ENCODE results near the genes RSC1A1 and FBLIM1.

DNA sequence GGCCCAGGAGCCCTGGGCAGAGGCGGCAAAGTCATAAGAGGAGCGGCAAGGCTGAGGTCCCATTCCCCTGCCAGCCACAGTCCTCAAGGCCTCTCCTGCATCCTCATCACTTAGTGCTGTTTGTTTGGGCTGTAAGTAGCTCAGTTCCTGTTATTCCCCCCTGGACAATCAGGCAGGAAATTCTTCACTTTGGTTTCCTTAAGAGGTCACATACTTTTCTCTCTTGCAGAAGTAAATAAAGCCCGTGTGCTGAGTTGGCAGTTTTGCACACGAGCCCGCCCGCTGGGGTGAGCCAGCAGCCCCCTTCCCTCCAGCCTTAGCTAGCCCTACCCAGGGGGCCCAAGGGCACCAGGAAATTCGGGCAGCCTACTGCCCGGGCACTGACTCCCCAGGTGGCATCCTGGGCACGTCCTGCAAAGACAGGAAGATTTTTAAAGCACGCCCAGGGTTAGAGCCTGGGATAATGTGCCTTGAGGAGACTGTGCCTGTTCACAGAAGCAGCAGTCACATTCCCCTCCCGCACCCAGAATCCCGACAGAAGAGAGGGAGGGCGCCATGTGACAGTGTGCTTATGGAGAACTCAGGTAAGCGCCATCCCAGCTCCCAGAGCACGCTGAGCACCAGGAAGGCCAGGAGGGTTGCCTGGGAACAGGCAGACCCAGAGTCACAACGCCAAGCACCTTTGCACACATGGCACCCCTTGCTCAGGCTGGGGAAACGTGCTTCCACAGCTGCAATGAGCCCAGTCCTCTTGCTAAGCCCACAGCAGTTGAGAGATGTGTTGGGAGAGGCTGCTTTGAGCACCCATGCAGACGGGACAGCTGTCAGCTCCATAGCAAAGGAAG lies 144.5 kb upstream of the TMEM51 start:
- PRO-cap, 3 experiments: no peak in any of the 3 experiments
- RAMPAGE, long total RNA, 4 experiments: no peak in any of the 4 experiments
- RRBS: no CpG with 5 or more reads among the region's 18 CpGs

- PRO-cap, 3 experiments: no peak in any of the 3 experiments
- RAMPAGE, long total RNA, 4 experiments: no peak in any of the 4 experiments
- RRBS: 62% methylated on average over 2 of the region's 4 CpGs
Measured at GRCh38 chr1:15236268-15236639, 10.8 kb upstream of the FHAD1 start.

- PRO-cap, 3 experiments: peak in 3 of 3 experiments; most common plus-strand start chr1:15261468 (in 2); most common minus-strand start chr1:15261323 (in 1)
- RAMPAGE, long total RNA, 4 experiments: no peak in any of the 4 experiments
- RRBS: no CpG with 5 or more reads among the region's 20 CpGs
Measured at GRCh38 chr1:15261229-15262026, 14.4 kb downstream of the FHAD1 start.

- PRO-cap, 3 experiments: peak in 2 of 3 experiments; most common plus-strand start chr1:15323324 (in 2); most common minus-strand start chr1:15323273 (in 2)
- RAMPAGE, long total RNA, 4 experiments: start-site peak on the plus strand in 1 of 4 experiments, at chr1:15323222-15323365 at its widest, 6 reads per replicate
- RRBS: no CpG with 5 or more reads among the region's 16 CpGs
Measured at GRCh38 chr1:15322940-15323553, 76.0 kb downstream of the FHAD1 start.

- PRO-cap, 3 experiments: no peak in any of the 3 experiments
- RAMPAGE, long total RNA, 4 experiments: no peak in any of the 4 experiments
- RRBS: no CpG with 5 or more reads among the region's 12 CpGs
Measured at GRCh38 chr1:15324310-15324783, 77.3 kb downstream of the FHAD1 start.

GRCh38 chr1:15352422-15353008 lies 57.2 kb upstream of the EFHD2 start:
- PRO-cap, 3 experiments: no peak in any of the 3 experiments
- RAMPAGE, long total RNA, 4 experiments: start-site peak on the plus strand in 1 of 4 experiments, at chr1:15352663-15352862 at its widest, 5 reads per replicate
- RRBS: no CpG with 5 or more reads among the region's 10 CpGs

- PRO-cap, 3 experiments: peak in 2 of 3 experiments; most common plus-strand start chr1:15412305 (in 1); most common minus-strand start chr1:15412268 (in 1)
- RAMPAGE, long total RNA, 4 experiments: no peak in any of the 4 experiments
- RRBS: no CpG with 5 or more reads among the region's 28 CpGs
Measured at GRCh38 chr1:15412149-15413133, 2.8 kb downstream of the EFHD2 start.

GRCh38 chr1:15603002-15604210 lies 13.9 kb upstream of the DDI2 start:
- PRO-cap, 3 experiments: peak in 3 of 3 experiments; most common plus-strand start chr1:15603345 (in 2); most common minus-strand start chr1:15603279 (in 1)
- RAMPAGE, long total RNA, 4 experiments: start-site peak on the plus strand in 1 of 4 experiments, at chr1:15603719-15603726 at its widest, 7 reads per replicate
- RRBS: 4% methylated on average over 10 of the region's 67 CpGs

DNA sequence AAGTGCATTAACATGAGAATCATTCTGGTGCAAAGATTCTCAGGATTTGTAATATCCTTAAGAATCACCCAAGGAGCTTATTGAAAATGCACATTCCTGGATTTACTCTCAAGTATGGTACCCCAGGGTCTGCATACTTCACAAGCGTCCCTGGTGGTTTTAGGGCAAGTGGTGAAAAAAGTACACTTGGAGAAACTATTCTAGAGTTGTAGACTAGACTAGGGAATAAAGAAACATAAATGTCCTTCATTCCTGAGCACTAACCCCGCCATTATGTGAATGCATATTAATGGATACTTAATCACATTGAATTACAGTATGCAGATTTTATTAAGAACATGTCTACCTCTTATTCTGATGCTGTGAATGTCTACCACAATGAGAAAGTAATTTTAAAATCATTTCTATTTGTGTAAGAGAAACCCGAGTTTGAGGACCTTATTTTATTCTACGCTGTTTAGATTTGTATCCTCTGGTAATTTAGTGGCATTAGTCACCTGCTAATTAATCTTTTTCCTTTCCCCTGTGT lies at the start of gene RSC1A1:
Gene RSC1A1, plus strand, starts transcription at position 415 of the 529 bp plus-strand sequence.
- PRO-cap, 3 experiments: no peak in any of the 3 experiments
- RAMPAGE, long total RNA, 4 experiments: no peak in any of the 4 experiments
- RRBS: no CpG with 5 or more reads among the region's 4 CpGs

- PRO-cap, 3 experiments: no peak in any of the 3 experiments
- RAMPAGE, long total RNA, 4 experiments: no peak in any of the 4 experiments
- RRBS: no CpG with 5 or more reads among the region's 9 CpGs
Measured at GRCh38 chr1:15667589-15668702, 8.4 kb downstream of the RSC1A1 start.

DNA sequence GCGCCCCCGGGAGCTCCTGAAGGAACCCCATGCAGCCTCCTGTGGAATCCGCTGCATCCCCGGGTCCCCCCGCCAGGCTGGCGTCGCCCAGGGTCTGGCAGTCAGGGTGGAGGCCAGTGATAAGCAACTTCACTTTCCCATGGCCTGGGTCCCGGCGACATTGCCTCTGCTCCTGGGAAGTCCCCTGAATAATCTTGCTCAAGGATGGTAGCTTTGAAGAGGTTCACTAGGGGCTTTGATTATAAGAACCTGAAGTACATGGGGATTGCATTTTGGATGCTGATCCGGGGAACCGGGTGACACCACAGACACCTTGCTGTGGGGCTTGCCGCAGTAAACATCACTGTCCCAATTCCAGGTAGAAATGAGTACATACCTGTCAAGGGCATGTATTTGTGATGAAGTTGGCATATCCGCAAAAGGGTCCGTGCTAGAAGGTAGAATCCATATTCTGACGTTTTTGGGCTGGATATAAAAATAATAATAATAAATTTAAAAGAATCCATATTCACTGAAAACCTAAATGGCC lies 866 bp downstream of the PLEKHM2 start:
- PRO-cap, 3 experiments: peak in 3 of 3 experiments; most common plus-strand start position 132 of the sequence (in 3); most common minus-strand start position 96 of the sequence (in 1)
- RAMPAGE, long total RNA, 4 experiments: no peak in any of the 4 experiments
- RRBS: 1% methylated on average over 7 of the region's 15 CpGs

GRCh38 chr1:15685451-15685676 lies 1.2 kb downstream of the PLEKHM2 start:
- PRO-cap, 3 experiments: no peak in any of the 3 experiments
- RAMPAGE, long total RNA, 4 experiments: no peak in any of the 4 experiments

DNA sequence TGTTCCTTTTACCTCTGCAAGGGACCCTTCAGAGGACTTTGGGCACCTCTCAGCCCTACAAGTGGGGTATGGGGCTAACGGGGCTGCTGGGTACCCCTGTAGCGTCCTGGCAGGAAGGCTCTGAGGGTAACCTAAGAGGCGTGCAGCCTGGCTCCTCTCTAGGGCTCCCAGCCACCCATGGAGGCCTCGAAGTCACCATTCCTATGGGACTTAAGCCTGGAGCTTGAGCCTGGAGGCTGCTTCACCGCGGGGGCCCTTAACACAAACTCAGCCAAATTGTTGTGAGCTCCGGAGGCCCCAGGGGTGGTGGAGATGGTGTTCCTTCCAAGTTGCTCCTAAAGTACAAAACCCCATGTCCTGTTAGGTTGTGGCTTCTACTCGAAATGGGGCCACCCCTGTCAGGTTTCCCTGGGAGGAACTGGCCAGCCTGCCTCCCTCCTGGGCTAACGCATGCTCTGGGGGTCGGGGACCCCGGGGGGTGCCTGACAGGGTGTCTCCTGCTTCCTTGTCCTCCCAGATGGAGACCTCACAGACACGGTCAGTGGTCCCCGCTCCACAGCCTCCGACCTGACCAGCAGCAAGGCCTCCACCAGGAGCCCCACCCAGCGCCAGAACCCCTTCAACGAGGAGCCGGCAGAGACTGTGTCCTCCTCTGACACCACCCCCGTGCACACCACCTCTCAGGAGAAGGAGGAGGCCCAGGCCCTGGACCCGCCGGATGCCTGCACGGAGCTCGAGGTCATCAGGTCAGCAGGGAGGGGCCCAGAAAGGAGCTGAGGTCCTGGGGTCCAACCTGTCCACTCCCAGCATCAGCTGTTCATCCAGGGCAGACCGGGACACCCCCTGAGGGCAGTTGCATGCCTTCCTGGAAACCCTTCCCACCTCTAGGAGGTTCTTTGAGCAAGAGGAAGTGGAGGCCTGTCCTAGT lies 11.0 kb upstream of the SLC25A34 start:
- PRO-cap, 3 experiments: no peak in any of the 3 experiments
- RAMPAGE, long total RNA, 4 experiments: no peak in any of the 4 experiments
- RRBS: 87% methylated on average over 6 of the region's 23 CpGs

DNA sequence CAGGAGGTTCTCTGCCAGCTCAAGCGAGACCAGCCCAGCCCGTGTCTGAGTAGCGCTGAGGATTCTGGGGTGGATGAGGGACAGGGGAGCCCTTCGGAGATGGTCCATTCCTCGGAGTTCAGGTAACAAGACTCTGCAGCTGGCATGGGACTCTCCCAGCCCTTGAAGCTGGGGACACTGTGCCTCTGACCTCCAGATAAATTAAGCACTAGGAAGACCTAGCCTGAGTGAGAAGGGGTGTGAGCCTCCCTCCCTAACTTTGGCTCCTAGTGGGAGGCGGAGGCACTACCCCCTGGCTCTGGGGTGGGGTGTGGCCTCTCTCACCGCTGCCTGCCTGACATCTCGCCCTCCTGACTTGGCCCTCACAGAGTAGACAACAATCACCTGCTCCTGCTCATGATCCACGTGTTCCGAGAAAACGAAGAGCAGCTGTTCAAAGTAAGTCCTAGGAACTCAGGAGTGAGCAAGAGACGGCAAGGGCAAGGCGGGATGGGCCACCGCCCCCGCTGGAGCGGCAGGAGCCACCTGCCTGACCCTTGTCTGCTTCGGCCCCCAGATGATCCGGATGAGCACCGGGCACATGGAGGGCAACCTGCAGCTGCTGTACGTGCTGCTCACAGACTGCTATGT lies 8.2 kb upstream of the SLC25A34 start:
- PRO-cap, 3 experiments: no peak in any of the 3 experiments
- RAMPAGE, long total RNA, 4 experiments: no peak in any of the 4 experiments
- RRBS: 96% methylated on average over 2 of the region's 20 CpGs

DNA sequence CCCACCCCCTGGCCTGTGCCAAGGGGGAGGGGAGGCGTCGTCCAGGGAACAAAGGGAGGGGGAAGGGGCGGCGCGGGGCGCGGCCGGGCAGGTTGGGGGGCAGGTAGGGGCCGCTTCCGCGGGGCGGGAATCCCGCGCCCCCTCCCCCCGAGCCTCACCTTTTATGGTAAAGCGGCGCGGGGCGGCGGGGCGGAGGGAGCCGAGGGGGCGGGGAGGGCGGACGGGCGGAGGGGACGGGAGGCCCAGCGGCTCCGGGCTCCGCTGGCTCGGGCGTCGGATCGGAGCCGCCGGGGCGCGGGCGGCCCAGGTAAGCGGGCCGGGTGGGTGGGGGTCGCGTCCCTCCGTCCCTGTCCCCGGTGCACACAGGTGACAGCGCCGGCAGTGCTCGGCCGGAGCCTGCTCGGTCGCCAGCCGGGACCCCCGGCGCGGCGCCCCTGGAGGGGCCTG lies at the start of gene FBLIM1:
Gene FBLIM1, plus strand, starts transcription at position 254 of the 447 bp plus-strand sequence.
- PRO-cap, 3 experiments: peak in 2 of 3 experiments; most common plus-strand start position 213 of the sequence (in 2)
- RAMPAGE, long total RNA, 4 experiments: start-site peak on the plus strand in 3 of 4 experiments, centred at positions 247 to 257 of the sequence, 131 to 285 reads per replicate
- RRBS: 6% methylated on average over 22 of the region's 56 CpGs

DNA sequence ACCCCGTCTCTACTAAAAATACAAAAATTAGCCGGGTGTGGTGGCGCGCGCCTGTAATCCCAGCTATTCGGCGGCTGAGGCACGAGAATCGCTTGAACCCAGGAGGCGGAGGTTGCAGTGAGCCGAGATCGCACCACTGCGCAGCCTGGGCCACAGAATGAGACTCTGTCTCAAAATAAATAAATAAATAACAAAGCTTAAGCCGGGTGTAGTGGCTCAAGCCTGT lies 1.4 kb downstream of the FBLIM1 start:
- PRO-cap, 3 experiments: peak in 1 of 3 experiments; most common minus-strand start position 159 of the sequence (in 1)
- RAMPAGE, long total RNA, 4 experiments: no peak in any of the 4 experiments
- RRBS: no CpG with 5 or more reads among the region's 14 CpGs

- PRO-cap, 3 experiments: no peak in any of the 3 experiments
- RAMPAGE, long total RNA, 4 experiments: no peak in any of the 4 experiments
- RRBS: no CpG with 5 or more reads among the region's 2 CpGs
Measured at GRCh38 chr1:15794092-15794420, 13.4 kb downstream of the UQCRHL start.

- PRO-cap, 3 experiments: peak in 1 of 3 experiments; most common plus-strand start chr1:15795255 (in 1); most common minus-strand start chr1:15795149 (in 1)
- RAMPAGE, long total RNA, 4 experiments: no peak in any of the 4 experiments
- RRBS: no CpG with 5 or more reads among the region's 2 CpGs
Measured at GRCh38 chr1:15795046-15795435, 12.4 kb downstream of the UQCRHL start.

- PRO-cap, 3 experiments: peak in 2 of 3 experiments; most common plus-strand start chr1:15799592 (in 1)
- RAMPAGE, long total RNA, 4 experiments: no peak in any of the 4 experiments
- RRBS: no CpG with 5 or more reads among the region's 6 CpGs
Measured at GRCh38 chr1:15799342-15799895, 8.0 kb downstream of the UQCRHL start.

DNA sequence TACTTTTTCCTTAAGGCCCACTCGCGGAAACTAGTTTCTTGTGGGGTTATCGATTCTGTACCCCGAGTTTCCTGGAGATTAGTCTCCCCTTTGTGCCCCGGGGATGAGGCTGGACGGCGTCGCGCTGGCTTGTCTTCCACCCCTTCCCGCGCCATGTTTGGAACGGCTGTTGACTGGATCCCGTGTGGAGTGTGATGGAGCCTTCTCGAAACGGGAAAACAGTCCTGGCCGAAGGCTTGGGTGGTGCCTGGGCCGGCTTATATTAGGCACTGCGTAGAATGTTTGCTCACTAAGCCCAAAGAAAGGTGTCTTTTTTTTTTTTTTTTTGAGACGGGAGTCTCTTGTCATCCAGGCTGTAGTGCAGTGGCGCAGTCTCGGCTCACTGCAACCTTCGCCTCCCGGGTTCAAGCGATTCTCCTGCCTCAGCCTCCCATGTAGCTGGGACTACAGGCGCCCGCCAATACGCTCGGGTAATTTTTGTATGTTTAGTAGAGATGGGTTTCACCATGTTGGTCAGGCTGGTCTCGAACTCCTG lies 11.3 kb upstream of the SPEN start:
- PRO-cap, 3 experiments: peak in 3 of 3 experiments; most common plus-strand start position 216 of the sequence (in 1); most common minus-strand start position 155 of the sequence (in 1)
- RAMPAGE, long total RNA, 4 experiments: no peak in any of the 4 experiments
- RRBS: no CpG with 5 or more reads among the region's 29 CpGs